HGPS cell (cell line): ENCODE measurements around the genes FAAH2, ZXDB and DLG3.

GRCh38 chrX:56762316-56762973 is 33.4 kb downstream of the NBDY start:
- RRBS = no CpG with 5 or more reads among the region's 6 CpGs

- RRBS = no CpG with 5 or more reads among the region's 24 CpGs
Measured at GRCh38 chrX:57286331-57287551, at the start of gene FAAH2. FAAH2 (plus strand) TSS chrX:57286706.

- RRBS = no CpG with 5 or more reads among the region's 18 CpGs
Measured at GRCh38 chrX:57591579-57592070, at the start of gene ZXDB. ZXDB (plus strand) TSS chrX:57592011.

- RRBS = no CpG with 5 or more reads among the region's 3 CpGs
Measured at GRCh38 chrX:57596105-57596529, 4.3 kb downstream of the ZXDB start.

DNA sequence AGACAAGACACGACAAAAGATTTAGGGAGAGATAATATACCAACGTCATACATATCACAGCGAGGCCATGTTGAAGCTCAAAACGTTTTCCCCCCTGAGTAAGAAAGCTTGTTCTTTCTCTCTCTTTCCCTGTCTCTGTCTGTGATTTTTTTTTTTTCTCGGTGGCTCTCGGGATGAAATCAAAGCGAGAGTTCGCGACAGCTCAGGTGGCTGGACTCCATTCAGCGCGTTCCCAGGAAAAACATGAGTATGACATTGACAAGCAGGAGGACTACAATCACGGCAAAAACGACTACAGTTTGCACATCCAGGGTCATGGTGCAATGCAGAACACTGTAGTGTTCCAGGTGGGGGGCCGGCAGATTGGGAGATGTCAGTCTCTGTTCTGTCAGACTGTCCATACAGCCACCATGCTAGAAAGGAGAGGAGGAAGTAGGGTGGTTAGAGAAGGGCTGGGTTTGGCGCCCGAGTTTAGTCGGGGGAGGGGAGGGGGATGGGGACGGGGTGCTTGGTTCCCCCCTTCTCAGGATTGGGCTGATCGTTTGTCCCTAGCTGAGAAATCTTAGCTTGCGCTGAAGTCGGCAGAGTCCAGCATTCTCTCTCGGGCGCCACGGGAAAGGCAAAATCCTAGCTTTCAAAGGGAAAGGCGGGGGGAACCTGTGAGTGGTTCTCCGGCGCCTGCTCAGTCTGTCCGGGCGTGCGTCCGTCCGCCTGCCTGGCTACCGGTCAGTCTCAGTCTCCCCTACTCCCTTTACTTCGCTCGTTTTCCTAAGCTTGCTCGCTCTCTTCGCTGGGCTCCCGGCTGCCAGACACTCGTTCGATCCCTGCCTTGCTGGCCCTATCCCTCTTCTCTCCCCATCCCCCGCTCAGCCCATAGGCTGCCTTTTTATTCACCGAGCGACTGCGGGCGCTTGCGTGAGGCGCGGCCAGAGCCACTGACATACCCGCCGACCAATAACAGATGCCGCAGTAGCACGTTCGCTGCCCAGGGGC is 30.5 kb downstream of the ARHGEF9 start:
- RRBS = 1% methylated on average over 5 of the region's 53 CpGs

GRCh38 chrX:65130981-65131740 is 96.5 kb downstream of the ZC3H12B start:
- RRBS = no CpG with 5 or more reads among the region's 5 CpGs

DNA sequence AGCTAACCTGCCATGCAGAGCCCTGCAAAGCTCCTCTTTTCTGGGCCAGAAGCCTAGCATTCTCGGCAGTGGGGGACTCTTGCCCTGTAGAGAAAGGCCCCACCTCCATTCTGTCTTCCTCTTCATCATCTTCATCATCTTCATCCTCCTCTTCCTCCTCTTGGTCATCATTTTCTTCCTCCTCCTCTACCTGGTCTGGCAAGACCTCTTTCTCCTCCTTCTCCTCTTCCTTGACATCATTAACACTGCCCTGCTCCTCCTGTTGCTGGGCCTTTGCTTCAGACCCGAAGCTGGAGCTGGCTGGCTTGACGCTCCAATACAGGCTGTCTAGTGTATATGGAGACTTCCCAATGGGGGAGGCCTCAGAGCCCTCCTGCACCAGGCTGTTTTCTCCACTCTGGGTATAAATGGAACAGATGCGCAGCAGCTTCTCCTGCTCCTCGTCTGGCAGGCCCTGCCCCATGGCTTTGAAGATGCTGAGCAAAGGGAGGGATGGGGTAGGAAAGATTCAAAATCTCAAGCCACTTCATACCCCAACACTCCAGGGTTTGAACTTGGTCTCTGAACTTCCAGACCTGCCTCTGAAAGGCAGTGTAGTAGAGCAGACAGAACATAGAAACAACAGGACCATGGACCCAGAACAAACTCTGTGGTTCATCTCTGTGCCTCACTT is 16.5 kb downstream of the LAS1L start:
- RRBS = no CpG with 5 or more reads among the region's 5 CpGs

- RRBS = no CpG with 5 or more reads among the region's 3 CpGs
Measured at GRCh38 chrX:65635174-65635756, 32.2 kb upstream of the MSN start.

DNA sequence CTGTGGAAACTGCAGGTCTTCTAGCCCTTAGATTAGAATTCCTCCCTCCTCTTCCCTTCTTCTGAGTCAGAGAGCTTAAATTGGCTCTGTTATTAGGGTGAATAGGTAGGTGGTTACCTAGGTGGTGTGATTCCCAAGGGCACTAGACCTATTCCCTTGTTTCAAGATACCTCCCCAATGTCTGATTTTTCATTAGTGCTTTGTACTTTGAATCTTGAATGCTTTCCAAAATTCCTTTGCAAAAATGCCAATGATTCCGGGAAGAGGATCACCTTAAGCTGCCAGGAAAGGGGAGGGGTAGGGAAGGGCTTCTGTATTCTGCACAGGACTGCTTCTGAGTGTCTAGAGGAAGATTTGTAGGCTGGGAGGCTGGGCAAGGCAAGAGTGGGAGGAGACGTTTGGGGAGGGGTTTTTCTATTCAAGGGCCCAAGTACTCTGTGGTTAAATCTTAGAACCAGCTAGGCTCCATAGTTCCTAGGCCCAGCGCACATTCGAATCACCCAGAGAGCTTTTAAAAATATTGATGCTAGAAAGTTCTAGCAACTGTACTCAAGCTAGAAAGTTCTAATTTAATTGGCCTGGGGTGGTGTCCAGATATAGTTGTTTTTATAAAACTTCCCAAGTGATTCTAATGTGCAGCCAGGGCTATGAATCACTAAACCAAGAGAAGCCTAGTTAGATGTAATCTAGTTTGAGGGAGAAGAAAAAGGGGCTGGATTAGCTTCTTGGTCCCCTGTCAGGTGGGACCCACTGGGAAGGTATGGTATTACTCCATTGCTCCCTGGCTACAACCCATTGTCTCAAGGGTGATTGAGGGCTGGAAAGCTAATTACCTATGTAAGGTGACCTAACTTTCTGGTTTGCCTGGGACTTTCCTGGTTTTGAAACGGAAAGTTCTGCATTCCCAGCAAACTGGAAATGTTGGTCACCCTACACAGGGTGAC is 24.2 kb upstream of the MSN start:
- RRBS = no CpG with 5 or more reads among the region's 5 CpGs

DNA sequence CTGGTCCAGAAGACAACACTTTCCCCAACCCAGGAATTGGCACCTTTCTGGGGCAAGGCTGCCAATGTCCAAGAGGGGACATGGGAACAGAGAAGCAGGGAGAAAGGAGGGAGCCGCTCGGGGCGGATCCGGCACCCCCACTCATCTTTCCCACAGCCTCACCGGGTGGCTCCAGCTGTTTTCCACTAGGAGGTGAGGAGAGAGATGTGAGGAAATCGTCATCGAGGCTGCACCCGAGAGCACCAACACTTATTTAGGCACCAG is 667 bp downstream of the MSN start:
- RRBS = no CpG with 5 or more reads among the region's 8 CpGs

DNA sequence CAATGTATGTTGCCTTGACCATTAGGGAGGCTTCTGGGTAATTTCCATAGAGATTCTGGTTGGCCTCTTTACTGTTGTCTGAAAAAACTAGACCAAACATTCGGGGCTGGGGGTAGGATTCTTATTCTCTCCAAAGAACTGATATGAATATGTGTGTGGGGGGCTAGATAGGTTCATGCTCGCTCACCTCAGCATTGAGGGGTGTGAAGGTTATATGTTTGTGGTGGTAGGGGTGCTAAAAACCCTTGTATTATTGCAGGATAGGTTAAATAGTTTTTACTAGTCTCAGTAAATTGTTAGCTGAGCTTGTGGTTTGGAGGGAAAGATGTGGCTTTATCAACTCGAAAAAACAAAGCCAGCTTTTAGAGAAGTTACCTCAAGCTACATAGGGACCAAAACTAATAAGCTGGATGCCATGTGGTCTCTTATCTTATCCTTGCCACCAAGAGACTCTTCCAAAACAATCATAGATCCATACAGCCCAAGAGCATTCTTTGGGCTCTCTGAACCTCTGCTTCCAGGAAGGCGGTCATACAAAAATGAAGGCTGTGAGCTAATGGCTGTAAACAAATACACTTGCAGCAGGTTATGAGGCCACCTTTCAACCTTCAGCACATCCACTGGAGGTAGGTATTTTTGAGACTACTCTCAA is 29.1 kb downstream of the MSN start:
- RRBS = no CpG with 5 or more reads among the region's 4 CpGs

- RRBS = no CpG with 5 or more reads among the region's 3 CpGs
Measured at GRCh38 chrX:66633425-66633882, 5.4 kb downstream of the EDA2R start.

DNA sequence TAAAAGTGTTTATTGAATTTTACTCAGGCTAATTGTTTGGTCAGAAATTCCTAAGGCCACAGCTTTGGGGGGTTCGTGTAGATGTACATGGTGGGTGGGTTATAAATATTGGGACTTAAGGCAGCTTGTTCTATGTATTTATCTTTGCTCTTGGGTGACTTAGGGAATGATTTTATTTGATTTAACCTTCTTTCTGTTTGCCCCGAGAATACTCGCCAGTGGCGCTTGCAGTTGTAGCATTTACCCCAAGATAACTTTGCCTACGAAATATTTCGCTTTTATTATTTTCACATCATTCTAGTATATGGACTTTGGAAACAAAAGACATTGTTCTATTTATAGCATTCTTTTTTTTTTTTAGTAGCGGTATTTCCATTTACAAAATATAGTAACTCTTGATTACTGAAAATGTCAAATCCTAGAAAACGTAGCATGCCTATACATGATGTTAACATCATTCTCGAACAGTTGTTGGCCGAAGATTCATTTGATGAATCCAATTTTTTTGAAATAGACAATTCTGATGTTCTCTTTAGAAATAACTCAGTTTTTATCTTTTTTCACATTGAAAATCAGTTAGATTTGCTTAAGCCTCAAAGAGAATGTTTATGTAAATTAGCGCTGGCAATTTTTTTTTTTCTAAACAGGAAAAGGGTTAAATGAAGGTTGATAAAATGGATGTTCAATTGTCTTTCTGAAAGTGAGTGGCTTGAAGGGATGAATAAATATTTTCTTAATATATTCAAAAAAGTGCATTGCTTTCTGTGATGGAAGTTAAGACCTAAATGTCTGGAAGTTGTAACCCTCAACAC is 35.3 kb downstream of the YIPF6 start:
- RRBS = no CpG with 5 or more reads among the region's 11 CpGs

DNA sequence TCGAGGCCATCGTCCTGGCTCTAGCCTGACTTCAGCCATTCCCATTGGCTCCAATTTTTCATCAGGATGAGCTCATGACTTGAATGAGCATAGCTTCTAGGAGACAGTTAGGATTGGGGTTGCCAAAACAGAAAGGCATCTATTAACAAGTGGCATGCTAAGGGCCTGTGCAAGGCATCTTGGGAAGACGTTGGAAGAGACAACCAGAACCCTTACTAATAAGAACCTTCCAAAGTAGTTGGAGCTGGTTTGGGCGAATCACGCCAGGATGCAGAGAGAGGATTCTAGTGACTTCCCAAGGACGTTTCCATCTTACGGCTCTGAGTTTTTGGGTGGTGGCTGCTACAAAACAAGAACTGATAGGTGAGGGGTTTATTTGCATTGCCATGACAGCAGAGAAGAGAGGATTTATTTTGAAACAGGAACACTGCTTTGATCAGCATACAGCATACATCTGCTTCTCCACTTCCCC is 18.9 kb downstream of the STARD8 start:
- RRBS = no CpG with 5 or more reads among the region's 7 CpGs

DNA sequence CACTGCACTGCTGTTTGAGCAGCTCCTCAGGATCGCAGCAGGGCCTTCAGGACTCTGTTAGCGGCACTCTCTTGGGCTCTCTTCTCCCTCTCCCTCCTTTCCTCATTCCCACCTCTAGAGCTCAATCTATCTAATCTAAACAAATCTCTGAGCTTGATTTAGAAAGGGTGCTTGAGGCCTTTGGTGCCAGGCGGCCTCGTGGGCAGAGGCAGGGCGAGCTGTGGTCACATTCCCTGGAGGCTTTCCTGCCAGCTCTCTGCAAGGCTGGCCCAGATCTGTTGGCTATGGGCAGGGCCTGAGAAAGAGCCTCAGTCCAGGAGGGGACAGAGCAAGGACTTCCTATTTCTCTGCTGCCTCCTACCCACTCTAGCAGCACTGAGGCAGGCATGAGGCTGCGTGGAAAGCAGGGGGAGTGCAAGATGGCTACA is 38.6 kb downstream of the PJA1 start:
- RRBS = no CpG with 5 or more reads among the region's 6 CpGs

DNA sequence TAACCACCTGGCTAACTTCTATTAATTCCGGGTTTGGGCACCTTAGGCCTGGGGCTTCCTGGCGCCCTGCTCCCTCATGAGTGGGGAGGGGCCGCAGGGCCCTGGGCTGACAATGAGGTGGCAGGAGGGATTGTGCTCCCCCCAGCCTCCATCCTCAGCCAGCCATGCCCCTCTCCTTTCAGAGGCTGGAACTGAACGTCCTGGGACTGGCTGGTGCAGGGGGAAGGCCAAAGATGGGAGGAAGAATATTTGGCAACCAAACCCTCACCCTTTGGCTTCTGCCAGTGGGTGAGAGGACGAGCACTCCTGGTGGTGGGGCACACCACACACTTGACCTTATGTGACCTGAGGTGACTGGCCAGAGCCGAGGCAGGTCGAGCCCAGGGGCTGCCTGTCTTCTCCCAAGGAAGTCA is 2.2 kb downstream of the NALF2 start:
- RRBS = no CpG with 5 or more reads among the region's 7 CpGs

- RRBS = 5% methylated on average over 8 of the region's 38 CpGs
Measured at GRCh38 chrX:69538299-69538738, 34.2 kb downstream of the NALF2 start.

- RRBS = no CpG with 5 or more reads among the region's 4 CpGs
Measured at GRCh38 chrX:70013227-70014214, 36.2 kb downstream of the AWAT2 start.

- RRBS = 6% methylated on average over 2 of the region's 10 CpGs
Measured at GRCh38 chrX:70168531-70169353, 8.5 kb upstream of the DGAT2L6 start.

DNA sequence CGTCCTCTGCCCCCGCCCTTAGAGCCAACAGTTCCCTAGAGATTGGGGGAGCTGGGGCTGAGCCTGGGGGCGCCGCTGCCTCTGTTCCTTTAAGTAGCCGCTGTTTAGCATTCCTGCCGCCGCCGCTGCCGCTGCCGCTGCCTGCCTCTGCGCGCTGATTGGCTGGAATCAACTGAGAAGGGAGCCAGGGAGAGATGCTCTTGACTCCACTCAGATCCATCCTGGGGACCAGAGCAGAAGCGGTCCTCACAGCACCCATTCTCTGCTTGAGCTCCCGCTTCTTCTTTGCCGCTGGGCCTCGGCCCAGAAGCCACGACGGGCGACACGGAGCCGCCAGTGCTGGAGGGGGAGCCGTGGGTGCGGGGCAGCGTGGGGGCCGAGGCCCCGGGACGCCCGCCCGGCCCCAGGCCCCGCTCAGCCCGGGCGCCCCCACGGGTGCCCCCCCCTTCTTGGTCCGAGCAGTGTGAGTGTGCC is at the start of gene DLG3:
Gene DLG3 (plus strand): TSS at position 204 of the 474 bp plus-strand sequence.
- RRBS = 2% methylated on average over 4 of the region's 34 CpGs